Occipital lobe (tissue), 2 donors: ENCODE data around the genes HOXB1, HOXB6 and HOXB9.

DNA sequence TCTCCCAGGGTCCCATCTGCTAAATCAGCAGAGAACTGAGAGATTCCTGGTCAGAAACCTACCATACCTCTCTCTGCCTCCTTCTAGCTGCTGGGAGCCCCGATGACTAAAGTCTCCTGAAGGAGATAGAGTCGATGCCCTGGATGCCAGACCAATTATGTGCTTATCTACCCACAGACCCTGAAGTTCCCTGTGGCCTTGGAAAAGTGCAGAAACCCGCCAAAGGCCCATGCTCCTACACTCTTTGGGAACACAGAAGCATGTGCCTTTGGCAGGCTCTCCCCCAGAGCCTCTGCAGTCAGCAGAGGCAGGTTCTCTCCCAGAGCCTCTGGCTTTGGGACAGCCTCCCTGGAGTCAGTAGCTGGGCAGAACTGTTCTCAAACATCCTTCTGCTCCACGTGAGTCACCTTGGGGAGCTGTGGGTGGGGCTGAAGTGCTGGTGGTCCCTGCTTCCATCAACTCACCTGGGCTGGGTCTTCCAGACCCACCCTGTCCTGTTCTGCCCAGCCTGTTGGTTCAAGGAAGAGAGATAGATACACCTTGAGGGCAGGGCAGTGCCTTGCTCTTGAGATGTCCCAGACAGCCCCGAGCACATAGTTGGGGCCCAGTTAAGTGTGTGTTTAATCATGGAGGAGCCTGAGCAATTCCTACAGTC lies 3.3 kb upstream of the CDK5RAP3 start:
- RAMPAGE, long total RNA = no peak

DNA sequence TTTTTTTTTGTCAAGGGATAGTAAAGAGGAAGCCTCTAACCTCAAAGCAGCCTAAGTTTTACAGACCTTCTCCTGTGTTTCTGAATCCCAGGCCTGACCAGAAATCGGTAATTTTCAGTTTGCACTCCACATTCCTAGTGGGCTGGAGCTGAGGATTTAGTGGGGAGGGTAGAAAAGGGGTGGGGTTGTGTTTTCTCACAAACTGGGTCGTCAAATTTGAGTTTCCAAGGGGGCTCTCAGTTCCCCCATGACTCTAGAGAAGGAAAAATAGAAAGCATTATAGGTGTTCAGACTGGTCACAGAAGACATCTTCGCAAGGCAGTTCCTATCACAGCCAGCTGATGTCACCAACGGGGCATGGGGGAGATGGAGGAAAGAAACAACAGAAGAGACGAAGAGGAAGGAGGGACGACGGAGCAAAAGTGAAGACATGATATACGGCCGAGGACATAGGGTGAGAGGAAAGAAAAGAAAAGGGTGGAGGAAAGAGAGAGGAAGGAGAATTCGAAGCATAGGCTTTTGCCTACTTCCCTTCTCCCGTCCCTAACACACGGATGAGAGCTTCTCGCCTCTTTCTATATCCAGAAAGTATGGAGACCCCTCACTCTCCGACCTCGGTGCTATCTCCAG lies 26.3 kb downstream of the COPZ2 start:
- RAMPAGE, long total RNA = no peak

- RAMPAGE, long total RNA = no peak
These were observed 987 bp downstream of the SNX11 start for GRCh38 chr17:48108523-48108982.

DNA sequence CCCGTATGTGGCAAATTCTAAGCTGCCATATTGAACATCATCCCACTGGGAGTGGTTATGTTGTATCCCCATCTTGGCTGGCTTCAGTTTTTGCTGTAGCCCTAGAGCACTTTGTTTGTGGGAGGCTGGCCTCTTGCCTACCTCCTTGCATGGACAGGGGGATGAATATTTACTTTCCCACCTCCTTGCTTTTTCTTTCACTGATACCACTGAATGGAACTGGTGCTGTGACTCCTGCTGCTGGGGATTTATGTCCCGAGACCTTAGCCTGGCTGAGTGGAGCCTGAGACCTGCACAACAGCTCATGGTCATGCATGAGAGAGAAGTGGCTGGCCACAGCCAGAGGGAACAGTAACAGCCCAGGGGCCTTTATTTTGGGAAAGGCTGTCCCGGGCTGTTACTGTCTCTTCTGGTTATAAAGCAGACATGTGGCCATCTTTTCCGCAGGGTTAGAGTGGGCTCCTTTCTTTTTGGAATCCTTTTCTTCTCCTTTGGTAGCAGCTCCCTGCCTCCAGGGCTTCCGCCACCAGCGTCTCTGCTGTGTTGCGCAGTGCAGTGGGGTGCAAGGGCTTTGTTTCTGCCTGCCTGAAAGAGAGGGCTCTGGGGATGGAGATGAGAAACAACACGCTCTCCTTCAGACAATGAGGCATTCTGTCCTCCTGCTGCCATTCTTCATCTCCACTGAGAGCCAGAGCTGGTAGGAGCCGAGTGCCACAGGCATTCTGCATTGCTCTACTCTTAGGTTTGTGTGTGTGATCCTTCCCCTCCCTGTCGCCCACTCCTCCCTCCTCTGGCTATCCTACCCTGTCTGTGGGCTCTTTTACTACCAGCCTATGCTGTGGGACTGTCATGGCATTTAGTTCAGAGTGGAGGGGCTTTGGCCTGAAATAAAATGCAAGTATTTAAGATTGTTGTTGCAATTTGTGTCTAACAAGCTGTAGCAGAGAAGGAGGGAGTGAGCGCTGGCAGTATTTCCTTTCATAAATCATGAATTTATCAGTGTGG lies 14.6 kb downstream of the SNX11 start:
- RAMPAGE, long total RNA = no peak

- RAMPAGE, long total RNA = no peak
These were observed at the start of gene HOXB1 for GRCh38 chr17:48530714-48531313. TSS of gene HOXB1 (minus strand) at chr17:48531011.

DNA sequence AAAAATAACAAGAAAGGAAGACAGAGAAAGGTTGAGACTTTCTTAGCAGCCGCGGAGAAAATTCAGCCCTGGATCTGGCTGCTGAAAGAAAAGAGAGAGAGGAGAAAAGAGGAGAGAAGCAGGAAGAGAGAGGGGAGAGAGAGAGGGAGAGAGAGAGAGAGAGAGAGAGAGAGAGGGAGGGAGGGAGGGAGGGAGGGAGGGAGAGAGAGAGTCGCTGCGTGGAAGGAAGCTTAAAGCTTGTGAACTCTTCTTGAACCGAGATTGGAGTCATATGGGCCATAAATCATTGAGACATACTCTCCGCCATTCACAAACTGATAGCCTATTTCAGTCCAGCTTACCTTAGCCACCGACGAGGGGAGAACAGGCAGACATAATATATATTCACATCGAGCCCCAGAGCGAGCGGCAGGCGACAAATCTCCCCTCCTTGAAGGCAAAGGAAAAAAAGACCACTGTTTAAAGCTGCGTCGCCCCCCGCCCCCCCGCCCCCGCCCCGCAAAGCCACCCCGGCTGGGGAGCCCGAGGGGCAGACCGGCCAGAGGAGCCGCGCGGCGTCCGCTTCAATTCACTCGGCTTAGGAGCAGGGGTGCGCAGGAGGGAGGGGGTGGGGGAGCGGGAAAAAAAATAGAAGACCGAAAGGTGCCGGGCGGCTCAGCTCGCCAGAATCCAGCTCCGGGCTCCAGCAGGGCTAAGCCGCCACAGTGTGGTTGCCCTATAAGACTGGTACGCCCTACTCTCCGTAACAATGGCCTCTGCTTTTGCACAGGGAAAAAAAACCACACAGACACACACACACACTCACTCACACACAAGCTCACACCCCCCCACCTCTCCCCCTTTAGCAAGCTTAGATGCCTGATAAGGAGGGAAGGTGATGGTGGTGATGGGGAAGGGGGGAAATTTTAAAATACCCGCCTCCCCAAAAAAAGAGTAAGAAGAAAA lies 10.6 kb upstream of the HOXB2 start:
- RAMPAGE, long total RNA = no peak

DNA sequence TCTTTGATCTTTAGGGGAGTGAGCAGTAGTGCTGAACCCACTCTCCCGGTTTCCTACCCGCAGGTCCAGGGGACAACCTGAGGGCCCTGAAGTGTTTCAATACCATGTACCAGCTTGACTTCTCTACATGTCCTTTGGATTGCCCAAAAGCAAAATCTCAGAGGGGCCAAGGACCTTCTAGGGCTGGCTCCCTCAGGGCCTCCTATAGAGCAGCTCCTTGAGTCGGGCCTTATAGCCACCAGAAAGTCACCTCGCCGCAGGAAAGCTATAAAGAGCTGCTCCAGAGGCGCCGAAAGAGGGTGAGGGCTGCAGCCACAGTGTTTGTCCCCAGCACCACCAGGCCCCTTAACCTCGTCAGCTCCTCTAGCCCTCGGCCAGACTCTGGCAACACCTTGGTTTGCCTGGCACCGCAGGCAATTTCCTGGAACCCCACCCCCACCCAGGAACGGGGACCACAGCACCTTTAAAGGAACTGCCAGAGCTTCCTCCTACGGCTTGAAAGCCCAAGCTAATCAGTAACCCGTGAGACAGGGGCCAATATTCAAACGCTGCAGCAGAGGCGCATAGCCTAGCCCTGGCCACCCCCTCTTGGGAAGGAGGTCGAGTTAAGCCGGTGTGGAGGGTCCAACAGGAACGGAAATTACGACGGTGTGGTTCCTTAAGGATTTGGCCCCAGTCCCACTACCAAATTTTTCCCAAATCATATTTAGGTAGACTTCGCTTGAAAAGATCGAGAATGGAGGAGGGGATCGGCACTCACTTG lies 3.2 kb downstream of the HOXB6 start:
- RAMPAGE, long total RNA = no peak

DNA sequence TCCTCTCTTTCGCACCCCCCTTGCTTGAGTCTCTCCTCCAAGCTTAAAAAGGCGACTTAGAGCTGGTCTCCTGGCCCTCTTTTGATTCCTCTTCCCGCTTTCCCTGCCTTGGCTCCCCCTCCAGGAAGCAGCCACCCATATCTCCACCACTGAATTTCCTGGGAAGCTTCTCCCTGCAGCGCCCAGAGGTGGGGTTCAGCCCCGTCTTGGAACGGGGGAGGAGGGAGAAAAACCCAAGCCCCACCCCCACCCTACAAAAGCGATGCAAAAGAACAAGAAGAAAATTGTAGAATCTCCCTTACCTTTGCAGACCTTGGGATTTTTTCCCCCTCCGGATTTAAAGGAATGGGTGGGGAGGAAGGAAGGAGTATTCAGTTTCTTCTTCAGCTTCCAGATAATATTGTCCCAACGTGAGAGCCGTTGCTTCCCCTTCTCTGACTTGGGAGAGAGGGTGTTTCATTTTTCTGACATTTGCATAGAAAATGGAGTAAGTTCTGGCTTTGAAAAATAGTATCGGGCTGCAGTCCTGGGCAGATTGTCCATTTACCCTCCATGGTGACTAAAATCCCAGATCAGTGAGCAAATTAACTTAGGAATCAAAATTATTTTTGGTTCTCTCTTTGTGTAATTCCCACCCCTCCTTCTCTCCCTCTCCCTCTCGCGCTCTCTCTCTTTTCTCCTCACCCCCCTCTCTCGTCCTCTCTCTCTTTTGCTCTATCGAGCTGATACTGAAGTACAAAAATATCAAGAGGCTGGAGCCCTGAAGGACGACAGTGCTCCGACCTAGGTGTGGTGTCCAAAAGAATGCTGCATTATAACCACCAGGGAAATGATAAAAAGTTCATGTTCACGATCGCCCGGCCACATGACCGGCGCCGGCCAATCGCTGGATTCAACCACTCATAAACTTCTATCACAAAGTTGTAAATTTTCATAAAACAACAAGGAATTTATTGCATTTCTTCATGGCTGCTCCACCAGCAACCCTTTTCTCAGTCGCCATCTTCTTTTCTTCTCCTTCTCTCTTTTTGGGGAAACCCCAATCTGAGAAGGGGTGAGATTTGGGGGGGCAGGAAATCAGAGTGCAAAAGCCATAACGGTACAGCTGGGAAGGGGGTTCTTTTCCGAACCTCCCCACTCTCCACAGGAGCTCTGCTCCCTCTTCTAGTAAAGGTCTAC lies at the start of gene HOXB6:
TSS of gene HOXB6 (minus strand) at position 809 of the 1,179 bp plus-strand sequence.
- RAMPAGE, long total RNA = no peak

GRCh38 chr17:48605533-48605942 lies 752 bp upstream of the HOXB6 start:
- RAMPAGE, long total RNA = no peak

DNA sequence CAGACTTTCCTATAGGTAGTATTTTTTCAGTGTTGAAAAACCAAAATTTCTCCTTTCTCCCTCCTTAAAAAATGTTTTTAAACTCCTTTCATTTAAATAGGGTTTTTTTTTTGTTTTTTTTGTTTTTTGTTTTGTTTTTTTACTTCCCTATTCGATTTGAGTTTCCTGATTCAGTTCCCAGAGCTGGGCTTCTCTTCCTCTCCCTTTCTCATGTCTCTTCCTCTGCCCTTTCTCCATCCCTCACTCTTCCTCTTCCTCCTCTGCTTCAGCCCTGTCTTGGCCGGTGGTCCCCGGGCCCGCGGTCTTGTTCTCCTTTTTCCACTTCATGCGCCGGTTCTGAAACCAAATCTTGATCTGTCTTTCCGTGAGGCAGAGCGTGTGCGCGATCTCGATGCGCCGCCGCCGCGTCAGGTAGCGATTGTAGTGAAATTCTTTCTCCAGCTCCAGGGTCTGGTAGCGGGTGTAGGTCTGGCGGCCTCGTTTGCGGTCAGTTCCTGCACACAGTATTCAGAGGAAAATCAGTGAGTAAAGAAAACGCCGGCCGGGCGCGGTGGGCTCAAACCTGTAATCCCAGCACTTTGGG lies 2.9 kb upstream of the HOXB6 start:
- RAMPAGE, long total RNA = no peak

DNA sequence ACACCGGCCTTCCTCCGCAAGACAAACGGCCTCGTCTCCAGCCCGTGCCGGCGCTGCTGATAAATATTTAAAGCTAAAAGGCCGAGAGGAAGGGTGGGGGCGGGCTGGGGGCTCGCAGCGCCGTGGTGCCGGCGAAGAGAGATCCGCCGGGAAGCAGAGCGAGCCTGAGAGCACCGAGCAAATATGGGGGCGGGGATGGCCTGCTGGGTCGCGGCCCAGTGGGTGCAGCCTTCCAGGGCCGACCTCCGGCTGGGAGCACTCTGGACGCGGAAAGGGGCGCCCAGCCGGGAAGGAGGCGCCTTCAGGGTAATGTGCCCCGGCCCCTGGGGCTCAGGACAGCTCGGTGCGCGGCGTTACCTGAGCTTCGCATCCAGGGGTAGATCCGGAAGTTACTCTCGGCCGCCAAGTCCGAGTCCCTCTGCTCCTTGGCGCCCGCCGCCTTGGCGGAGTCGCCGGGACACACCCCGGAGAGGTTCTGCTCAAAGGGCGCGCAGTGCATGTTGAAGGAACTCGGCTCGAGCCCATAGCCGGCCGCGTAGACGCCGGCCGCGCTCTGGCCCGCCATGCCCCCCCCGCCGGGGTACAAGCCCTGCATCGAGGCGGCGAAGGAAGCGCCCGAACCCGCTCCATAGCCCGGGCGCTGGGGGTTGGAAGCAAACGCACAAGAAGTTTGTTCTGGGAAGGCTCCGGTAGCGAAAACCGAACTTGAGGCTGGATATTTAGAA lies 493 bp downstream of the HOXB7 start:
- RAMPAGE, long total RNA = no peak

- RAMPAGE, long total RNA = no peak
These were observed 1.0 kb upstream of the HOXB7 start for GRCh38 chr17:48611637-48612452.

GRCh38 chr17:48625491-48626408 lies at the start of gene HOXB9:
TSS of gene HOXB9 (minus strand) at chr17:48626358.
- RAMPAGE, long total RNA = no peak

DNA sequence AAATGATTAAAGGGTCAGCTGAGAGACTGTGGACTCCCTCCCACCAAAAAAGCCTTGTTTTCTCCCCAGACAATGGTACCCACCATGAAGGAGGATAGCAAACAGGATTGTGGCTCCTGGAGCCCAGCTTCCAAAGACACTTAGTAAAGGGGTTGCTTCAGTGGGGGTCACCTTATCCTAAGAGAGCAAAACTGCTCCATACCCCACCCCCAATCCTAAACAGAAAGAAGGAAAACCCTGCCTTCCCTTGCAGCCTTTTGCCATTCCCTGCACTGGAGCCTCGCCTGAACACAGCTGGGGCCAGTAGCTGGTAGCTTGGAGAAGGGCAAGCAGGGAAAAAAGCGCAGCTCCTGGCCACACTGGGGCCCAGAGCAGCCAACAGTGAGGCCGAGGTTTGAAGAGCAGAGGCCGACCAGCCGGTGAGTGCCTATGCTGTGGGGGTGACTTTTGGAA lies 3.1 kb upstream of the HOXB9 start:
- RAMPAGE, long total RNA = no peak

DNA sequence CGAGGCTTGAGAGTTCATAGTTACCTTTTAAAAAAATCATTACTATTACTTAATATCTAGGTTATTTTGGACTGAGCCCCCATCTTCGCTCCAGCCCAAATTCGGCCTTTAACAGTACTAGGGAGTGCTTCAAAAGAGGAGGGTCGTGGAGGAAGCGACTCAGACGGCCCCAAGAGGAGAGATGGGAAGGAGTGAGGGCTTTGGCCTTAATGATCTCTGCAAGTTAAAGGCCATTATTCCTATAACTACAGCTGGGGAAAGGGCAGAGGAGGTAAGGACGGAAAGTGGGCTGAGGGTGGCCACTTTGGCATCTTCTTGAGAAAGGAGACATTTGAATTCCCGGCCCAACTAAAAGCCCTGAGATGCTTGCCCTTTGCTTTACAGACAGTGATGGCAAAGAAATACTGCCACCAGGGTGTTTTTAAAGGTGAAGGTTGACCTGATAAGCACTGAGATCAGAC lies 17.1 kb upstream of the HOXB9 start:
- RAMPAGE, long total RNA = no peak

GRCh38 chr17:48646015-48646343 lies 19.8 kb upstream of the HOXB9 start:
- RAMPAGE, long total RNA = no peak

DNA sequence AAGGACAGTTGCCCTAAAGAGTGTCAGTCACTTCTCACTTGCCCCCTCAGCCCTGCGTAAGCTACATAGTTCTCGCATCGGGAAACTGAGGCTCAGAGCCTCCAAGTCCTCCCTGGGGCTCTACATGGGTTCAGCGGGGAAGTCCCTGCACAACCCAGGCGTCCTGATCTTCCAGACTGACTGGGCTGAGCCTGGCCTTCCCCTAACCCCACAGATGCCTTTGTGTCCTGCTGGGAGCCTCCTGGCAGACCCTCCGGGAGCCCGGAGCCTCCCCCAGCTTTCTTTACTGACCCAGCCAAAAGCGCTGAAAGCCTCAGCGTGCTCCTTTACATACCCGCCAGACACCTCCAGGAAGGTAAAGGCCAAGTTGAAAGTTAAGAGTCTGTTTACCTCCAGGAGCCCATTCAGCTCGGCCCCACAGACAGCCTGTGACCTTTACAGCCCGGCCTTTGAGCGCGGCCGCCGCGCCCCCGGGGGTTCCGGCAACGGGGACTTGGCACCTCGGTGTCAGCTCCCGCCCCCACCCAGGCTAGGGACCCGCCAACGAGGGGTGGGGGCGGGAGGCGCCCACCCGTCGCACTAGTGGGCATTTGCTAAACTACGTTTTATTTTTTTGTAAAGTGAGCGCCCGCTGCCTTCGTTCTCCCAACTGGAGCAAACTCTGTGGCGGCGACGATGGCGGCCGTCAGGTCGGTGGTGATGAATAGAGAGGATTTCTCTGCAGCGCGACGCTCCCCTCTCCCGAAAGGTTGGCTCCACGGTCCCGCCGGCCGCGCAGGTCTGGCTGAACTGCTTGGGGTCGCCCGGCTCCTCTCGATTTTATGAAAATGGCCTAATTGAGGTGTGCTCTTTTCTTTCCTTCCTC lies 4.5 kb upstream of the HOXB13 start:
- RAMPAGE, long total RNA = no peak

GRCh38 chr17:48851346-48851844 lies 20.6 kb downstream of the CALCOCO2 start:
- RAMPAGE, long total RNA = no peak

GRCh38 chr17:48871559-48872035 lies 21.0 kb upstream of the ATP5MC1 start:
- RAMPAGE, long total RNA = no peak

GRCh38 chr17:48893371-48894042 lies 920 bp downstream of the ATP5MC1 start:
- RAMPAGE, long total RNA = no peak